Renal cortical epithelial cell (primary cell): ENCODE results near the gene GALNTL5.

DNA sequence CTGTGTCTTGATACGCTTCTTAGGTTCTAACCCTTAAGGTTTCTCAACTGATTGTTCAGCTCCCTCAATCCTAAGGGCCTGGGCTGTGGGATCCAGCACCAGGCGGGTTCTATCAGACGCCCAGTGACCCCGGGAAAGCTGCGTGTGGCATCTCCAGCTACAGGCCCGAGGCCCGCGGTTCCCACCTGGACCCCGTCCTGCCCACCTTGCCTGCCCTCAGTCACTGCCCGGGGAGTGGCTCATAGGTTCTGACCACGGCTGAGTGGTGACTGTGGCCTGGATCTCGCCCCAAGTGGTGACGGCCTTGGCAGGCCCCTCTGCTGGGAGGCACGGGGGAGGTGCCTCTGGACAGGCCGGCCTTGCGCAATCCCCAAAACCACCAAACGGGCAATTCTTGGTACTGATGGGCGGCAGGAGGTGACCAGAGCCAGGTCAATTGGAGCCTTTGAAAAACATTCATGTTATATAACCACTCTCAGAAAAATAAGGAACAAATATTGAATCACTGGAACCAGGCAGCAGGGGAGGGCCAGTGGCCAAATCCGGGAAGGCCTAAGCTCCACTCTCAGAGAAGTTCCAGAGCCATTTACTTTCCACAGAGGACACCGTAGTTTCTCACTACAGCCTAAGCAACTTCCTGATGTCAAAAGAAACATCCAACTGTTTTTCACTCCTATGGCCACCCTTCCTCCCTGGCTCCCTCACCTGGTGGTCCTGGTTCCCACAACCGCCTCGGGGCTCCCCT, 83.4 kb downstream of the PRKAG2 start:
- RRBS, result 100% methylated on average over 3 of the region's 22 CpGs

DNA sequence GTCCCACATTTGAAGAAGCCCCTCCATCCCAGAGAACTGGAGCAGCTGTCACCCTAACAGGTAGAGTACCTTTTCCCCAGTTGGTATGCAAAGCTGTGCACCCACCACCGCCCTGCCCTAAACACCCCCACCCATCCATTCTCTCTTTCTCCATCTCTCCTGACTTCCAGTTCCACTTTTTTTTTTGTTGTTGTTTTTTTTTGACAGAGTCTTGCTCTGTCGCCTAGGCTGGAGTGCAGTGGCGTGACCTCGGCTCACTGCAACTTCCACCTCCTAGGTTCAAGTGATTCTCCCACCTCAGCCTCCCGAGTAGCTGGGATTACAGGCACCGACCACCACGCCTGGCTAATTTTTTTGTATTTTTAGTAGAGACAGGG, 50.9 kb downstream of the PRKAG2 start:
- RRBS, result no CpG with 5 or more reads among the region's 7 CpGs

DNA sequence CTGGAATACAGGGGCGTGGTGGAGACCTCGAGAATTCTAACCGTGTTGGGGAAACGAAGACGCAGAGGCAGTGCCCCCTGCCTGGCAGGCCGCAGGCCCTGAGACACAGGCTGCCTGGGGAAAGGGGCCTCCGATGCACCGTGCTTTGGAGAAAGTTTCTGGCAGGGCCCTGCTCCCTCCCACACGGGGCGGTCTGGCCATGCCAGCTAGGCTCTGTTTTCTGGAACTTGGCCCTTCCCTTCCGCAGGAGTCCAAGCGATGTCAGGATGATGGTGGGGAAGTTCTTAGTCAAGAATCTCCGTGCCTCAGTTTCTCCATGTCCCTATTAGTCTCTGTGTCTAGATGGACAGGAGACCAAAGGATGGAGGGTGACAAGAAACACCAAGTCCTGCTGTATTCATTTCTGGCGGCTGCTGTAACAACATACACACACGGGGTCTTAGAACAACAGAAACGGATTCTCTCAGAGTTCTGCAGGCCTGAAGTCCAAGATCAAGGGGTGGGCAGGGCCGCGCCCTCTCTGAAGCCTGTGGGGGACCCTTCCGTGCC, 27.7 kb downstream of the PRKAG2 start:
- RRBS, result no CpG with 5 or more reads among the region's 19 CpGs

- RRBS, result no CpG with 5 or more reads among the region's 7 CpGs
Measured at GRCh38 chr7:151850570-151850819, 26.4 kb downstream of the PRKAG2 start.

GRCh38 chr7:151866633-151867095, 10.3 kb downstream of the PRKAG2 start:
- RRBS, result no CpG with 5 or more reads among the region's 5 CpGs

- RRBS, result 1% methylated on average over 23 of the region's 51 CpGs
Measured at GRCh38 chr7:151875624-151876228, 1.2 kb downstream of the PRKAG2 start.

DNA sequence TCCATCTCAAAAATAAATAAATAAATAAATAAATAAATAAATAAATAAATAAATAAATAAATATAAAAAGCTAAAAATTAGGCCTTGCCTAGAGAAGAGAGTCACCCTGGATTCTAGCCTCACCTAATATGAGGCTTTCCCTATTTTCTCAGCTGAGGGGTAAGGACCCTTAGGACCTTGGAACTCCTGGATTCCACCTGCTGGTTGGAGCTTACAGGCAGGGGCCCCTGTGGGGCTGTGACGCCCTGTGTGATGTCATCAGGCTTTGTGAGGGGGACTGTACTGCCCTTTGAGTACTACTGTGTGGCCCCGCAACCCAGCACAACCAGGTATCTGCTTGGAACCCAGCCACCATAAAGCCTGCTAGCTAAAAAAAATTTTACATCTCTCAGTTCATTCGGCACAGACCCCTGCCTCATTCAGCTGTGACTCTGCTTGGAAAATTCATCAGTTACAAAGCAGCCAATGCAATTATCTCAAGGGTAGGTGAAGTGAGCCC, at the start of gene GALNTL5:
Gene GALNTL5 (plus strand): TSS at position 319 of the 499 bp plus-strand sequence.
- RRBS, result no CpG with 5 or more reads among the region's 3 CpGs

DNA sequence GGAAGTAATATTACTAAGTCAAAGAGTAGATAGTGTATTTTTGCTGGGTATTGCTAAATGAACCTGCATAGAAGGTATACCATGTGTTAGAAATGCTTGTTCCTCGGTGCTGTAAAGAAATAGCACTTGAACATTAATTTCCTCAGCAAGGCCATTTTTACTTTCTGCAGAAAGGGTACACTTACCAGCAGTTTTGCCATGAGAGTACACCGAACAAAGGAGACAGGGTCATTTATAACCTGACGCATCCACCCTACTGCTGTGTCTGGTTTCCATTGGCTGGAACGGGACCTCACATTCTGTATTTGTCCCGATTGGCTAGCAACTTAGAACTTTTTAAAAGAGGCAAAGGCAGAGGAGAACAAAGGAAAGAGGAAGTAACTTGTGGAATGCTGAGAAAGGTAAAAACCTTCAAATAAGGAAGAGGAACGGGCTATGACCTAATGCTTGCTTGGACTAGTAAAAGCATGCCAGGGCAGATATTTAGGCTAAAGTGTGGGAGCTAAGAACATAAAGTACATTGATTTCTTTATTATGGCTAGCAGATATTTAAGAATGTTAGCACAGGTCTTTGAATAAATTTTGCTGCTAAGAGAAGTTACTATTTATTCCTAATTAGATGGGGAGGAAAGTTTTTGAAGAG, 56.8 kb downstream of the GALNT11 start:
- RRBS, result no CpG with 5 or more reads among the region's 6 CpGs

- RRBS, result no CpG with 5 or more reads among the region's 2 CpGs
Measured at GRCh38 chr7:152412602-152413166, 23.1 kb downstream of the KMT2C start.

DNA sequence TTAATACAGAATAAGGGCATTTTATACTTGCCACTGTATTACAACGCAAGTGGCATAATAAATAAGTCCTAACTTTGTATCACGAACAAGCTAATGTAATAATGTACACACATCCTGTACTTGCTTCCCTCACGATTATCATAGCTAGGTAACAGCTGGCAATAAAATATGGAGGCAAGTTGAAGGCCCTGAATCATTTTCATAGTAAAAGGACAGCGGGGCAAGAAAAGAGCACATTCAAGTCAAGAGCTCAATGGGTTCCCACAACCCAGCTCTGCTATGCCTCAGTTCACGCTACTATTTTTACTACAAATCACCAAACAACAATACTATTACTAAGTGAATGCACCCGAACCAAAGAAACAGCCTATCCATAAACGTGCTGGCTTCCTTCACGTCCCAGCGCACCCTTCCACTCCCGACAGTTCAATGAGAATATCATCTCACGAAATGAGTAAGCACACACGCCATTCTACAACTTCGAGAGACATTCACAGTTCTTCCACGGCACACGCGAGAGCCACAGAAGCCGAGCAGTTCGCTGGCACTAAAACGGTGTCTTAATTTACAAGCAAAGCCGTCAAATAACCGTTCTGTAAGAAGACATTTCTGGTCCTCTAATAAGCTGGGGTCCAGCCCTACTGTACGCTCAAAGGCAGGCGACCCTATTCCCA, 1.5 kb downstream of the KMT2C start:
- RRBS, result no CpG with 5 or more reads among the region's 23 CpGs

DNA sequence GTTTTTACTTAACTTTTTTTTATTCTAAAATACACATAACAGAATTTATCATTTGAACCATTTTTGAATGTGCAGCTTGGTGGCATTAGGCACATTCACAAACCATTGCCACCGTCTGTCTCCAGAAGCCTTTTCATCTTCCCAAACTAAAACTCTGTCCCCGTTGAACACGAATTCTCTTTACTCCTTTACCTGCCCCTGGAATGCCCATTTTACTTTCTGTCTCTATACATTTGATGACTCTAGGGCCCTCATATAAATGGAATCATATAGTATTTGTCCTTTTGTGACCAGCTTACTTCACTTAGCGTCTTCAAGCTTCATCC, 48.3 kb downstream of the ACTR3B start:
- RRBS, result no CpG with 5 or more reads among the region's 4 CpGs

DNA sequence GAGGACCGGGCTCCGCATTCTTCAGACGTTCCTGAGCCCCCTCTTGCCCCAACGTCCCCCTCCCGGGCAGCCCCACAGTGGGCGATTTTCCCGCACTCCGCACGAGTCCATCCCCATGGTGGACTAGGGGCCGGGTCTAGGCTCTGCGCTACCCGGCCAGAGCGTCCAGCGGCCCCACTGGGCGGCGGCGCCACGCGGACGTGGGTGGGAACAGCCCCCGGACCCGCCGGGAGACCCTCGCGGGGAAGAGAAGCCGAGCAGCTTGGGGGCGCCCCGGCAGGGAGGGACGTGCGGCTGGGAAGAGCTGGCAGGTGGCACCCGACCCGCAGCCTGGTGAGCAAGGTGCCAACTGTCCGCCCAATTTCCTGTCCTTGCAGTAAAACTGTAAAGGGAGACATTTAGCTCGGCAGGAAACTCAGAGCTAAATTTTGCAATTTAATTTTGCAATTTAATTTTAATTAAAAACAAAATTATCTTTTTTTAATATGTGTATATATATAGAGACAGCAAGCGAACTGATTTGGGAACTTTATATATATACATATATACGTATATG, 166.4 kb downstream of the ACTR3B start:
- RRBS, result 3% methylated on average over 26 of the region's 36 CpGs

DNA sequence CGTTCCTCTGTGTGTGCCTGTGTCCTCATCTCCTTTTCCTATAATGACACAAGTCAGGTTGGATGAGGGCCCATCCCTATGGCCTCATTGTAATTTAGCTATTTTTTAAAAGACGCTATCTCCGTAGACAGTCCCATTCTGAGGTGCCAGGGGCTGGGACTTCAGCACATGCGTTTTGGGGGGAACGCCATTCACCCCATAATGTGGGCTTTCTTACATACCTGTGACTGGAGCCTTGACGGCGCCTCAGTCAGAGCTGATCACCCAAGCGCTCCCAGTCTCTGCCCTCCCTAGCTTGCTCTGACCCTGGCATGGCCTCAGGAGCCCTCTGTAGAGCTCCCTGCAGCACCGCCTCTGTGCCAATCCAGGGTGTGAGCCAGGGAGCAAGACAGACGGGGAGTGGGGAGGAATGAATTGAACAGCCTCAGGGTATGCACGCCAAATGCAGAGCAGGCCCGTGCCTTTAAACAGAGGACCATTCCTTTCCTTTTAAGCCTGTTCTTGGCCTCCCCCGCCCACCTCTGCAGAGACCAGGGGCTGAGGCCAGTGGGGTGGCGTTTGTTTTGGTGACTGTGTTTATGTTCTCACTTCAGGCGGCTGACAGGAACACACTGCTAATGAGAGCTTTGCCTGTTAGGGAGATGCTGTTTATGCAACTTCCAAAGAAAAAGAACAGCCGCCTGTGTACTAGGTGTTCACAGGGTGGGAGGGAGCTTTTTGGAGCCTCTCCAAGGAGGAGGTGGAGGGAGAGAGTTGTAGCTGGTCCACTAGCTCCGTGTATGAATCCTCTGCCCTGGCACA, 528.2 kb upstream of the DPP6 start:
- RRBS, result no CpG with 5 or more reads among the region's 17 CpGs

GRCh38 chr7:153665409-153665847, 386.8 kb upstream of the DPP6 start:
- RRBS, result no CpG with 5 or more reads among the region's 9 CpGs

DNA sequence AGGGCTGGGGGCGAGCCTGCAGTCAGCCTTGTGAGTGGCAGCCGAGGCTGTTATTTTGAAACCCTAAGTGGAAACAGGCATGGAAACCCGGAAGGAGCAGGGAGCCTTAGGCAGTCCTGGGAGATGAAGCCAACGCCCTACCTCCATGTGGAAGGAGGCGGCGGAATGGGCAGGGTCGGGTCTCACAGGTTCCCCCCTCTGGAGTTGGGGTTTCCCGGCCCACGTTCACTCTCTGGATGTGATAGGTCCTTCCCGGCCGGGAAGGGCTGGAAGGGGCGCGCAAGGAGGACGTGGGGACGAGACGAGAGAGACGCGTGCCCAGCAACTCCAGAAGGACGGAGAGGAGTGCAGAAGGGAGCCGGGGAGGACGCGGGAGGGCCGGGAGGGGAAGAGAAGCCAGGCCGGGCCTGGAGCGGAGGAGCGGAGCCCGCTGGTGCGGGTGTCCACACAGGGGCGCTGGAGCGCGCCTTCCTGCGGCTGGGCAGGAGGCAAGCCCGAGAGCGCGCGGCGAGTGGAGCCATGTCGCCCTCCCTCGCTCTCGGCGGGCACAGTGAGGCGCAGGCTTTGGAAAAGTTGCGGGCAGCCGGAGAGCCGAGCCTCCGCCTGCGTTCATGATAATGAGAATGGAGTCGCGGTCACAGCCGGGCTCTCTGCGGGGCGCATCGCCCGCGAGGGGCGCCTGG, 987 bp upstream of the DPP6 start:
- RRBS, result no CpG with 5 or more reads among the region's 56 CpGs

- RRBS, result no CpG with 5 or more reads among the region's 5 CpGs
Measured at GRCh38 chr7:154985856-154986470, 17.0 kb downstream of the PAXIP1 start.

DNA sequence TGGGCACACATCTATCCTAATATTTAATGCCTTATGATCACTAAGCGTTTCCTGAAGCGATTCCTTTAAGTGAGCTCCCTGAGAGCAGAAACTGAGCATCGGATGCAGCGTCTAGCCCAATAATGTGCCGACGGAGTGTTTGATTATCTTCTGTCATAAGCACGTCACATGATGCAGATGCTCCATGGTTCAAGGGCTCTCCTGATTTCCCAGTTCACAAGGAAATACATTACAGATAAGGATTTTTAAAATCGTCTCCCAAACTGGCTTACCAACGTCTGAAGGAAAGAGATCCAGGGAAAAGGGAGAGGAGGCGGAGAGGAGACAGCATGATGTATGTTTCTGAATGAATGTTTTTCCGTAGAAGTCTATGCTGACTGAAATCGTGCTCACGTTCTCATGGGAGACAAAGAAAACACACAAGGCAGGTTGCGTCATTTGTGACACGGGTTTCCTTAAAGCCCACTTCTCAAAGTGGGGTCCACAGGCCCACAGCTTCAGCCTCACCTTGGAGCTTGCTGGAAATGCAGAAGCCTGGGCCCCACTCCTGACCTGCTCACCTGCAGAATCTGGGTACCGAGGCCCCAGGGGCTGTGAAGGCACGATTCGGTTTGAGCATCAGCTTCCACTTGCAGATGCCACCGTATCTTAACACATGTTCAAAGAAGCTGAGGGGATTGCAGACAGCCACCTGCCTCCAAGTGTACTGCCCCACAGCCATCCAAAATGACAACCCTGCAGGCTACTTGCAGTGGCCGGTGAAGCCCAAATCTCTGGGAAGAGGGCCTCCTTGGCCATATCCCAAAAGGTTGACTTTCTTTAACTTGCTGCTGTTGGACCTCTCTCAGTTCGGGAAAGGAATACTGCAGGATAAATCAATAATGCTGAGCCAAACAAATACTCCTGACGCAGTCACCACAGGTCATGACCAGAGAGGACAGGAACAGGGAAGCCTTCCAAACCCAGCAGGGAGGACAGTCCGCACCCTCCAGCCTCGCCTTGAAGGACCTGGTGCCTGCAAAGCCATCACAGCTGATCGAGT, 21.3 kb upstream of the INSIG1 start:
- RRBS, result no CpG with 5 or more reads among the region's 25 CpGs

DNA sequence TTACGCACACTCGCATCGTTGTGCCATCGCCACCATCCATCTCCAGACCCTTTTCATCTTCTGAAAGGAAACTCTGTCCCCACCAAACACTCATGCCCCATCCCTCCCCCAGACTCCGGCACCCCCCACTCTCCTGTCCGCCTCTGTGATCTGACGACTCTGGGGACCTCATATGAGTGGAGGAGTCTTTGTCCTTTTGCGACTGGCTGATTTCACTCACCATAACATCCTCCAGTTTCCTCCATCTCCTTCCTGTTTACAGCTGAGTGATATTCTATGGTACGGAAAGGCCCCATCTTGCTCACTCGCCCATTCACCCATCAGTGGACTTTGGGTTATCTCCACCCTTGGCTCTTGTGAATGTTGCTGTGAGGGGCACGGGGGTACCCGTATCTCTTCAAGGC, 11.9 kb upstream of the INSIG1 start:
- RRBS, result no CpG with 5 or more reads among the region's 12 CpGs

DNA sequence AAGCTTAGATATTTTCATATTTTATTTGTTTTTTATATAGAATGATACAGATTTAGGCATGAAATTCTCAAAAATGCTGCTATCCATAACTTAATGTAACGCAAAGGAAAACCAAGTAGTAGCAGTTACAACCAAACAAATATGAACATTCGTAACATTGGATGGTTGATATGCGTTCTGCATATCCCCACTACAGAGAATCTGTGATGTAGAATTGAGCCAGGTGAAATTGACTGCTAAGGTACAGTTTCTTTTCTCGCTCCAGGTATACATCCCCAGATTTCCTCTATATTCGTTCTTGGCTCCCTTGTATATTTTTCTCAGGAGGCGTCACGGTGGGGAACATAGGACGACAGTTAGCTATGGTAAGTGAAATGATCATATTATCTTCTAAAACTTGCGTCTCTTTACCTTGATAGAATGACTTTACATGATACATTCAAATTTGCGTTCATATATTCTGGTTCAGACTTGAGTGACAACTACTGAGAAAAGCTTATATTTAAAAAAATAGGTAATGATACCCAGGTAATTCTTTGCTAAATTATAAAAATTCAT, 4.9 kb downstream of the INSIG1 start:
- RRBS, result no CpG with 5 or more reads among the region's 10 CpGs

DNA sequence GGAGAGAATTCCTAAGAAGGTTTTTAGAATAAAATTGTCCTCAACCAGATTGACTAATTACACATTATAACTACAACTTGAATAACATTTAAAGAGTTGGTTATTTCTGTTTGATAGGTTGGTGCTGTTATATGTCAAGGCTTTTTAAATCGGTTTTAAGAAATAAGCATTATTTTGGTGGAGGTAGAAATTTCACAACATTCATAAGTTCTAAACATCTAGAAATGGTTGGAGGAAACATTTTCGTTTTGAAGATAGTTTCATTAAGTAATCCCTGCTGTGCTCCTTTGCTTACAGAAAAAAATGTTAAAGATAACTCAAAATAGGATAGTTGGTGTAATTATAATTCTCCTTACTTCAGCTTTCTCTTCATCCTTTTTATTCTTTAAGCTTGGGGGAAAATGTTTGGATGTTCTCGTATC, 6.7 kb downstream of the INSIG1 start:
- RRBS, result no CpG with 5 or more reads among the region's 3 CpGs